Measurements from ENCODE around the gene RGS2.

- RRBS: no CpG with 5 or more reads among the region's 4 CpGs
Measured at GRCh38 chr1:186296625-186296936, 502 bp downstream of the PRG4 start.

DNA sequence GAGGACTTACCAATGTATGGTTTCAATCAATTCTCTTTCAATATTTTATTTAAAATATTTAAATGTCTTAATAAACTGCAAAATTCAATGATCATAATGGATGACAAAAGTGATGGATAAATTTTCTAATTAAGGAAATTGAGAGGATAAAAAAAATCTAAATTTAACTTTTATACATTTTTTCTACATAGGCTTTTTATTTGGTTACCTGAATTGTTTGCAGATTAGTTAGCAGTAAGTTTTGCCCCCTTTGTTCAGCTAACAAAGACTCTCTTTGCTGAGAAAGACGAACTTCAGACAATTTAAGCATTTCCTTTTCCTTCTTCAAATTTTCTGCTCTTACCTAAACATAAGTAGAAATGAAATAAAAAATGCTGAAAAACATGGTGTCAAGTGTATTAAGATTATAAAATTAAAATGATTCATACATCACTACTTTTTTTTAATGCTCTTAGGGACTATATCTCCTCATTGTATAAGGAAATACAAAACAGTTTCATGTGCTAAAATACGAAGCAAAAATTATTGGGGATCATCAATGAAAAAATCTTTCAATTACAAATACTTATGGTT is 23.2 kb downstream of the TPR start:
- RRBS: no CpG with 5 or more reads among the region's 2 CpGs

- RRBS: no CpG with 5 or more reads among the region's 2 CpGs
Measured at GRCh38 chr1:186360731-186361108, 14.3 kb downstream of the TPR start.

GRCh38 chr1:186374973-186375107 is 213 bp downstream of the TPR start:
- RRBS: no CpG with 5 or more reads among the region's 10 CpGs

GRCh38 chr1:186977208-186977819 is 148.6 kb downstream of the PLA2G4A start:
- RRBS: no CpG with 5 or more reads among the region's 2 CpGs

DNA sequence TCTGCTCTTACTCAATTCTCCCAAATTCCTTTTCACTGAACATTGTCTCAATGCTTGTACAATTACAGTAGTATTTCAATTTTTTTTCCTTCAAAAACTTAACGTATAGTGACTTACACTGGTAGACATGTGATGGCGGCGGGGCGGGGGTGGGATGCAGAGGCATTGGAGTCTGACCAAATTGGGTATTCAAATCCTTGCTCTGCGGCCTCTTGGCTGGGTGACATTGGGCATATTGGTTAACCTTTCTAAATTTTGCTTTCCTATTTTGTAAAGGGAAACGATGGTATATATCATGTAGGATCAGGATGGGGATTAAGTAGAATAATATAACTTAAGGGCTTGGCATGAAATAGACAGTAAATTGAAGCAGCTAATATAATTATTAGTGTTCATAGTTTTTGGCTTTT is 154.9 kb downstream of the PLA2G4A start:
- RRBS: no CpG with 5 or more reads among the region's 6 CpGs

DNA sequence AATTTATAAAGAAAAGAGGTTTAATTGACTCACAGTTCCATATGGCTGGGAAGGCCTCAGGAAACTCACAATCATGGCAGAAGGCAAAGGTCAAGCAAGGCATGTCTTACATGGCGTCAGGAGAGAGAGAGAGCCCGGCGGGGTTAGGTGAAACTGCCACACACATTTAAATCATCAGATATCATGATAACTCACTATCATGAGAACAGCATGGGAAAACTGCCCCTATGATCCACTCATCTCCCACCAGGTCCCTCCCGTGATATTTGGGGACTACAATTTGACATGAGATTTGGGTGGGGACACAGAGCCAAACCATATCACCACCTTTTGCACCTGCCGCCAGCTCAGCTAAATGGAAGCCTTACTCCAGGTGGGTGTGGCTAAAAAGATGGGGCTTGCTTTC is 1549.2 kb downstream of the PLA2G4A start:
- RRBS: no CpG with 5 or more reads among the region's 5 CpGs

DNA sequence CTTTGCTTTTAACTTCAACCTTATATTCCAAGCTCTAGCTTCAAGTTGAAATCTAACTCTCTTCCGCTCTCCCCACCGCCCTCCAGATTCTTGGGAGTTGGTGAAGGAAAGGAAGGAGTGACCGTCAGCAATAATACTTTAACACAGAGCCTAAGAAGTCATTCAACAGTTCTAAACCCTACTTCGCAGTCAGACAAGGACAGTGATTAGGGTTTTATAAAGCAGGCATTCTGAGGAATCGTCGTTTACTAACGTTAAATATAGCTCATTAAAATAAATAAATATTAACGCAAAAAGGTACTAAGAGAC is 2.7 kb downstream of the BRINP3 start:
- RRBS: no CpG with 5 or more reads among the region's 8 CpGs

DNA sequence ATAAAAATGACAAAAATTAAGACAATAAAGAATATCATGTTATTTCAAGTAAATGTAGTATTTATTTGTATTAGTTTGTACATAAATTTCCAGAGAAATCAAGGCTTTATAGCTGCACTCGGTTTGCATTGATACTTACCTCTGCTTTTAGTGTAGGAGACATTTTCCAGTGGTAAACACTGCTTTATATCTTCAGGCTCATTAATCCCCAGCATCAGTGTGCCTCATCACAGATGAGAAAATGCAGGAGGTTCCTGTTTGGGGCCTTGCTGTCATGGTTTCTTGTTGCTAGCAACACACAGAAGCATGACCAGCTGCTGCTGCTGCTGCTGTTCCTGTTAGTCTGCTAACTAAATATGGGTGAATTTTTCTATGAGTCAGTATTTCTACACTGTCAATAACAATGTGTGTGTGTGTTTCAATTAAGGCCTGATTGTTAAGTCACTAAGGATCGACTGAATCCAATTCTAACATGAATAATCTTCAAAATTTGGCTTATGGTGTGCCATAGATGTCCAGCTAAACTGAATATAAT is 85.8 kb upstream of the RGS1 start:
- RRBS: no CpG with 5 or more reads among the region's 2 CpGs

GRCh38 chr1:192628457-192628981 is 7.4 kb upstream of the RGS13 start:
- RRBS: no CpG with 5 or more reads among the region's 1 CpG

- RRBS: no CpG with 5 or more reads among the region's 9 CpGs
Measured at GRCh38 chr1:192788172-192788742, 20.6 kb upstream of the RGS2 start.

GRCh38 chr1:192808965-192809122 is at the start of gene RGS2:
TSS of gene RGS2 (plus strand) at chr1:192809039.
- RRBS: 2% methylated on average over 11 of the region's 14 CpGs

- RRBS: no CpG with 5 or more reads among the region's 20 CpGs
Measured at GRCh38 chr1:192809272-192809857, 526 bp downstream of the RGS2 start.

GRCh38 chr1:193105890-193106363 is 713 bp upstream of the GLRX2 start:
- RRBS: no CpG with 5 or more reads among the region's 3 CpGs

GRCh38 chr1:193472856-193473422 is 286.5 kb upstream of the B3GALT2 start:
- RRBS: no CpG with 5 or more reads among the region's 2 CpGs

GRCh38 chr1:196584518-196585283 is 23.5 kb downstream of the KCNT2 start:
- RRBS: no CpG with 5 or more reads among the region's 4 CpGs

GRCh38 chr1:196656348-196657252 is 4.8 kb downstream of the CFH start:
- RRBS: no CpG with 5 or more reads among the region's 8 CpGs

DNA sequence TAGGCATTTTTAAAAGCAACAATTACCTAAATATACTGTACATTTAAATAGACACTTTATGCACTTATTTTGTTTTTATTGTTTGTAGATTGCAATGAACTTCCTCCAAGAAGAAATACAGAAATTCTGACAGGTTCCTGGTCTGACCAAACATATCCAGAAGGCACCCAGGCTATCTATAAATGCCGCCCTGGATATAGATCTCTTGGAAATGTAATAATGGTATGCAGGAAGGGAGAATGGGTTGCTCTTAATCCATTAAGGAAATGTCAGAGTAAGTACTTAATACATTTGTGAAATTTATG is 21.0 kb downstream of the CFH start:
- RRBS: no CpG with 5 or more reads among the region's 1 CpG

DNA sequence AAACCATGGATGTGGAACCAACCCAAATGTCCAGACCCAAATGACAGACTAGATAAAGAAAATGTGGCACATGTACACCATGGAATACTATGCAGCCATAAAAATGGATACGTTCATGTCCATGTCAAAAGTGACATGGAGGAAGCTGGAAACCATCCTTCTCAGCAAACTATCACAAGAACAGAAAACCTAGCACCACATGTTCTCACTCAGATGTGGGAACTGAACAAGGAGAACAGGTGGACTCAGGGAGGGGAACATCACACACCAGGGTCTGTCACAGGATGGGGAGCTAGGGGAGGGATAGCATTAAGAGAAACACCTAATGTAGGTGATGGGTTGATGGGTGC is 20.0 kb downstream of the CFHR4 start:
- RRBS: no CpG with 5 or more reads among the region's 1 CpG

DNA sequence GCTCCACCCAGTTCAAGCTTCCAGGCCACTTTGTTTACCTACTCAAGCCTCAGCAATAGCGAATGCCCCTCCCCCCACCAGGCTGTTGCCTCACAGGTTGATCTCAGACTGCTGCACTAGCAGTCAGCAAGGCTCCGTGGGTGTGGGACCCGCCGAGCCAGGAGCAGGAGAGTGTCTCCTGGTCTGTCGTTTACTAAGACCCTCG is 2.0 kb upstream of the CFHR2 start:
- RRBS: no CpG with 5 or more reads among the region's 6 CpGs